M059J (cell line): ENCODE measurements around the gene BEND3.

GRCh38 chr6:105136049-105136385 is 940 bp downstream of the BVES start:
- RAMPAGE, long total RNA: no peak

GRCh38 chr6:105296695-105297537 is 106.0 kb downstream of the PREP start:
- RAMPAGE, long total RNA: no peak

DNA sequence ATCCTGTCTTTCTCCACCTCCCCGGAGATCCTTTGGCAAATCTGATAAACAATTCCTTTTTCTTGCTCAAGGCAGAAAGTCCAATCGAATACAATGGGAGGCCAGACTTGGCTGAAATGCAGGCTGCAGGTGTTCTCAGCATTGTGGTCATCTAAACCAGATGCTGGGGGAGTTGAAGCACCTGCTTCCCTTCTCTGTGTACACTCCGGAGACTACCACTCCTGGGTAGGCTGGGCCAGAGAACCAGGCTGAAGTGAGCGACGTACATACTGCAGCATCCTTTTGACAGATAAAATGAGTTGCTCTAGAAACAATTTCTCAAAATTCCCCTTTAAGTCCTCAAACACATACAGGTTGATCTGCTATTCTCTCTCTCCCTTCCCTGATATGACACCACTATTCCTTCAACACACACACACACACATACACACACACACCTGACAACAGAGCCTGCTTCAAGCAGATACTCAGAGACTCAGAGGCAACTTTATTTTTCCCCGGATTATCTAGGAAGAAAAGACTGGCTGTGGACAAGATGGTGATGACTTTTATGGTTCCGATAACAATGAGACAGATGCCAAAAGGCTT is 82.7 kb upstream of the PREP start:
- RAMPAGE, long total RNA: no peak

- RAMPAGE, long total RNA: no peak
These were observed 143.3 kb upstream of the PREP start for GRCh38 chr6:105546171-105546681.

DNA sequence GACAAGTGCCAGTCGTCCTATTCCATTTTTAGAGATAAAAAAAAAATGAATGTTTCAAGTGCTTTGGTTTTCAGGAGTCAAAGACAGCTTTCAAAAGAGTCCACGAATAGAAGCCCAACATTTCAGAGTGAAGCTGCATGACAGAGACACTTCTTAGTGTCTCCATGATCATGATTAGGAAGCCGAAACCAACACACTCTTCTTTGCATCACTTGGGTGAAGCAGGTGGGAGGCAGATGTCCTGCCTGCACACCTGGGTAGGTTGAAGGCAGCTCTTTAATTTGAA is 328.4 kb upstream of the PRDM1 start:
- RAMPAGE, long total RNA: no peak

DNA sequence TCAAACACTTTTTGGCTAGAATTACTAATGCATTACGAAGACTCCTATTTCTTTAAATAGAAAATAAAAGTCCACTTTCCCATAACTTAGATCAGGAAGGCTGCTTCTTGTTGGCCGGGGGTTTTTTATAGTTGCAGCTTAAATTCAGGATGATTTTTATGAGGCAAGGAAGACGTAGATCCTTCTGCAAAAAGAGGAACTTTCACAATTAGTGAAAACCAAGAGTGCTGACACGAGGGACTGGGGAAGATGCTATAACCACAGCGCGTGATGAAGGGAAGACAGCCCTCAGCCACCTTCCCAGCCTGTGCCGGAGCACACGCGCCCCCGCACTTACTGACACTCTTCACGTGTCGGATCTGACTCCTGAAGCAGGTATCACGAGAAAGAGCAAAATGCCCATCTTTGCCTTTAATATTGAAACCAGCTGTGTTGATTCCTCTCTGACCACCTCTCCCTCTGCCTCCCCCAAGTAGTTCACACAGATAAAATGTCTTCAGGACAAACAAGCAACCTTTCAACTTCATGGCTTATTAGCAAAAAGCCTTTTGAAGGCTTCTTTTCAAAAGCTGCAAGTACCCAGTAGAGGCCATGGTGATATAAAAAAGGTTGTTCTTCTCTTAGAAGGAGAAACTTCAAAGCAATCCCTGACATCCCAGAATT is 205.9 kb upstream of the PRDM1 start:
- RAMPAGE, long total RNA: no peak

GRCh38 chr6:105884153-105884558 is 202.0 kb upstream of the PRDM1 start:
- RAMPAGE, long total RNA: no peak

- RAMPAGE, long total RNA: no peak
These were observed 15.9 kb downstream of the PRDM1 start for GRCh38 chr6:106102043-106102470.

GRCh38 chr6:106114472-106115180 is 28.5 kb downstream of the PRDM1 start:
- RAMPAGE, long total RNA: no peak

DNA sequence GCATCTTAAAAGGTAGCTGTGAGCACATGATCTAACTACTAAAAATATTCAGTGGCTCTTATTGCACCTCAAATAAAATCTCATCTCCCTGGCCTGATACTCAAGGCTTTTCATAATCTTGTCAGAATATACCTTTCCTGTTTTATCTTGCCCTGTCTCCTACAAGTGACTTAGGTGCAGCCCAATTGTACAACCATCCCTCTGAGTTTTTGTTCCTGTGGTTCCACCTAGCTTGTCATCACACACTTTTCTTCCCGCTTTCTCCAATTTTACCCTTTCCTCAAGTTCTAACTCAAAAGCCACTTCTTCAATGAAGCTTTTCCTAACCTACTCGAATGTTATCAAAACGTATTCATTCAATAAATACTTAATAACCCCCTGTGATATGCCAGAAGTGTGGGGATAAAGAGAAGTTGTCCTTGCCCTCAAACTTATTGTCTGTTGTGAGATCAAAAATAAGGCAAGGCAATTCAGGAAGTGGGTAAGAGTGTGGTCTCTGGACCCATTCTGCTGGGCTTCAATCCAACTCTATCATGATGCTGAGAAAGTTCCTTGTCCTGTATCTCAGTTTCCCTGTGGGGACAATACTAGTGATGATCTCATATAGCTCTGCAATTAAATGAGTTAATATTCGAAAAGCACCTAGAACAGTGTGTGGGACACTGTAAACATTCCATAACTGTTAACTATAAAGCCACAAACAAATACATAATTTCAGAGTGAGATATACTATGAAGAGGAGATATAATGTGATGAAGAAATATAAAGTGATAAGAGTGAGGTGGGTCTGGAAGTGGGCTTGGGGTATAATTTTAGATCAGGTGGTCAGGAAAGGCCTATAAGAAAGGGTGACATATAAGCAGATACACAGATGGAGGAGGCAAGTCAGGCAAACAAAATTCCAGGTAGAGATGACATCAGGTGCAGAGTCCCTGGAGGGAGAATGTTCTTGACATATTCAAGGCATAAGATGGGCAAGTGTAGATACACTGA is 92.8 kb downstream of the PRDM1 start:
- RAMPAGE, long total RNA: no peak

DNA sequence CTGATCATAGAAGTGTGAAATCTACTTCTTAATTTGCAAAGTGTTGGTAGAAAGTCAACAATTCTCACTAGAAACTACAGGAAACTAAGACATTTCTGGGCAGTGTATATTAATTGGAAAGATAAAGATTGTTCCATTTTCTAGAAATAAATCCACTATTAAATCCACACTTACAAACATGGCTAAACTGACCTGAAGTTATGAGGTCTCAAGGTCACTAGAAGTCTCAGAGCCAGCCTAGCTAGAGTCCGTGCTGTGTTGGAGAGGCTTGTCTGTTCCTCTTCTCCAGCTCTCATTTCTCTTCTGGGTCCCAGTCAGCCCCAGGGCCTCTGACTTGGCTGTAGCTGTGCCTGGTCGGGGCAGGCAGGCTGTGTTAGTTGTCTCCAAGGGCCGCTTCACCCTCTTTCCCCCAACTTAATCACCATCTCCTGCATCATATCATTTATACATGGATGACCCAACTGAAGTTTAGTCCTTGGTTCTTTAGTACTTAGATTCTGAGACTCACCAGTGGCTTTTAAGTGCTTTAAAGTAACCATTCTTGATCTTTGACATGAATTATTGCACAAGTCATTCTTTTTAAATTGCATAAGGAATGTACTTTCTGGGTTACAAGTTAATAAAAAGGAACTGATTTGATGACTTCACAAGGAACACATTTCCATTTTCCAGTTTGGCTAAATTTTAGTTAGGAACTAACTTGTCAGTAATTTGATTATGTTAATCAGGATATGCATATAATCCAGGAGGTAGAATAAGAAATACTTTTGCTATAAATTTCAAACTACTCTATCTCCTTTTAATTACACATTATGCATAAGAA is 127.4 kb downstream of the RTN4IP1 start:
- RAMPAGE, long total RNA: no peak

DNA sequence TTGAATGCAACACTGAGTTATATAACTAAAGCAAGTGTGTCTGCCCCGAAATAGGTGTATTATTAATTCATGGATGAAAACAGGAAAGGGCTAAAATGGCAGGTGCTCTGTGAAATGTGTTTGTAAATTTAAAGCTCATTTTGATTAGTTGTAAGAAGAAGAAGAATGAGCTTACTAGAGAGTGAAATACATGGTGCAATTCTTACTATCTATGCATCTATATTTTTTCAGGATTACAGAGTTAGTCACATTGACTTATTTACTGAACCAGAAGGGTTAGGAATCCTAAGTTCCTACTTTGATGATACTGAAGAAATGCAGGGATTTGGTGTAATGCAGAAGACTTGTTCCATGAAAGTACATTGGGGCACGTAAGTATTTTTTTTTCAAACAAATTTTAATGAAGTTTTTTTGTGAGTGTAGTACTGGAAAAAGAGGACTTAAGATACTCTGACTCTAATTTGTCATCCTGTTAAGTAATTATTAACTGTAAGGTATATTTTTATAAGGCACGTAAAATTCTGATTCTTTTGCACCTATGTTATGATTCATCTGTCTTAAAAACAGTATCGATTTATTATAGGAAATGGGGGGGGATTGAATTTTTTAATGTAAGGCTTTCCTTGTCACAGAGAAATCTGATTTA is 99.2 kb downstream of the RTN4IP1 start:
- RAMPAGE, long total RNA: no peak

GRCh38 chr6:106546765-106547222 is 82.5 kb downstream of the RTN4IP1 start:
- RAMPAGE, long total RNA: no peak

DNA sequence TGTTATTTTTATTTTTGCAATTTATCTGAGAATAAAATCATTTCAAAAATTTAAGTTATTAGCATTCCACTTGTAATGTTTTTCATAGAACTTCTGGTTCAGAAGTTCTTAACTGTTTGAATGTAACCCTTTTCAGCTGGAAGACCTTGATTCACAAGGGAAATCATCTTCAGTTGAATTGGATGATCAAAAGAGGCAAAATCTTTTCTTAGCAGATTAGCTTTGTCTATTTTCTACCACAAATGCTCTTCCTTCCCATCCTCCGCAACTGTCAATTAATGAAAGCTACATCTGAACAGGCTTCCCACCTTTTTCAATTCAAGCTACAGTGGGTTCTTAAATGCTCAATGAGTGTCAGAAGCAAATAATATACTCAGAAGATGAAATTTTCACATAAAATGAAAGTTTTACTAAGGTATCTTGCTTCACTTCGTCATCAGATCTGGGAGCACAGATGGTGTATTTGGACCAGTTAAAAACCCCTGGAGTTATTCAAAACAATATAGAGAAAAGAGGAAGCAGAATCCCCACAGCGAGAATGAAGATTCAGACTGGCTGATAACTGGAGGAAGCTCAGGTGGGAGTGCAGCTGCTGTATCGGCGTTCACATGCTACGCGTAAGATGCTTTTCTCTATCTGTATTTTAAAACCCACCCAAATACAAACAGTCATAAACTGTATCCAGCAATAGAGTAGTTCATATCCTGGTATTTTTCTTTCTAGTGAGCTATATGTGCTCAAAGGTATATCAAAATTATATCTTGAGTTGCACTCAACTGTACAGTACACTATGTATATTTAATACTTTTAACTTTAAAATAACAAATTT is 19.4 kb downstream of the QRSL1 start:
- RAMPAGE, long total RNA: no peak

- RAMPAGE, long total RNA: no peak
These were observed 120.2 kb downstream of the QRSL1 start for GRCh38 chr6:106749532-106749939.

DNA sequence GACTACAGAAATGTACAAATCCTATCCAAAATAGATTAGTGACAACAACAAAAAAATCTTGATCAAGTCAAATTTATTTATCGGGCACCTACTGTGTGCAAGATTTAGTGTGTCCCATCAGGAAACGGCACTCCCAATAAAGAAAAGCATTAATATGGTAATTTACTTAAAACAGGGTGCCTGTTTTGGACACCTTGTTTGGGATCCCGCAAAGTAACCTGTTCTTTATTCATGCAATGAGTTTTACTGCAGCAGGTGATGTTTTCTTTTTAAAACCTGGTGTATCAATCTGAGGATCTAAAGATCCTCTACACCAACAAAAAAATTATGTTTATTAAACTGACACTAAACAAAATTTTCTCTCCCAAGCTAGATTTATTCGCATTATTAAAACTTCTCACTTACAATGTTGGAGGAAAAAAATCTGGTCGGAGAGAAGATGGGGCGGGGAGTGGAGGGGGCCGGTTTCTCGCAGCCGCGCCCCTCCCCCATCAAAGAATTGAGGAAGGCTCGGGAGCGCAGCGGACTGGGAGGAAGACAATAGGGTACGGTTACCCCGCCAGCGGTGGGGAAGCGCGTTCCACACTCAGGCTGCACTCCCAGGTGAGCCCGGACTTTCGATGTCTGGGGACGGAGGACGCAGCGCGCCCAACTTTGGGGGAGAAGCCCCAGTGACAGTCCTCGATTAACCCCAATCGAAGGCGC is 1.5 kb downstream of the CD24 start:
- RAMPAGE, long total RNA: no peak

DNA sequence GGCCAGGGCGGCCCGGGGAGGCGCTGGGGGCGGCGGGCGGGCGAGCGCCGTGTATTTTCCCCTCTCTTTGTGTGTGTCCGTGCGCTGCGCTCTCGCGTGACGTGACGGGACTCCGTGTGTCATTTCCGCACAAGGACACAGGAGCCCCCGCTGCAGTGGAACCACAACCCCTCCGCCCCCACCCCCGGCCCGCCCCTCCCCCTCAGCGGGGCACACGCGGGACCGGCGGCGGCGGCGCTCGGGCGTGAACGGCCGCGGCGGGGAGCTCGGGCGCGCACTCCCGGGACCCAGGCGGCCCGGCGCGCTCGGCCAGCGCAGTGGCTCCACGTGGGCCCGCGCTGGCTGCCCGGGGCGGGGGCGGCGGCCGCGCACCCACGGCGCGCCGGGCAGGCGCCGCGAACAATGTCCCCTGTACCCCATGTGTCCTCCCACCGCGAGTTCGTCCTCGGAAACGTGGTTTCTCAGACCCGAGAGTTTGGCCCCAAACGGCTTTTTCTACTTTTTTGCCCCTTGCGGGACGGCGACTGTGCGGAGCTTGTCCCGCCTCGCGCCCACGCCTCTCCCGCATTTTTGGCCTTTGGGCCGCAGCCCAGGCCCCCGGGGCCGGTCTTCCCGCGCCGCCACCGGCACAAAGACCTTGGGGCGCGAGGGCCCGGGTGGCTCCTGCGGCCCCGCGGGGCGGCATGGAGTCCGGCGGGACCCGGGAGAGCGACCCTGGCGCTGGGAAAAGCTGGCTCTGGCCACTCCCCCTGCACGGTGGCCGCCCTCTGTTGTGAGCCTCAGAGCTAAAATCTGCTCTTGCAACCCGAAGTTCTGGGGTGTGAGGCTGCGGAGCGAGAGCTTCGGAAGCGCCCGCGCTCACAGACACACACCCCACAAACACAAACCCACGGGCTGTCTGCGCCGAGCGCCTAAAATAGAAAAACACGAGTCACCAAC is at the start of gene BEND3:
TSS of gene BEND3 (minus strand) at position 319 of the 939 bp plus-strand sequence.
- RAMPAGE, long total RNA: no peak

DNA sequence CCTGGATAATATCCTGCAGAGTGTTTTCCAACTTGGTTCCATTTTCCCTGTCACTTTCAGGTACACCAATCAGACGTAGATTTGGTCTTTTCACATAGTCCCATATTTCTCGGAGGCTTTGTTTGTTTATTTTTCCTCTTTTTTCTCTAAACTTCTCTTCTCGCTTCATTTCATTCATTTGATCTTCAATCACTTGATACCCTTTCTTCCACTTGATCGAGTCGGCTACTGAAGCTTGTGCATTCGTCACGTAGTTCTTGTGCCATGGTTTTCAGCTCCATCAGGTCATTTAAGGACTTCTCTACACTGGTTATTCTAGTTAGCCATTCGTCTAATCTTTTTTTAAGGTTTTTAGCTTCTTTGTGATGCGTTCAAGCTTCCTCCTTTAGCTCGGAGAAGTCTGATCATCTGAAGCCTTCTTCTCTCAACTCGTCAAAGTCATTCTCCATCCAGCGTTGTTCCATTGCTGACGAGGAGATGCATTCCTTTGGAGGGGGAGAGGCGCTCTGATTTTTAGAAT is 53.8 kb upstream of the BEND3 start:
- RAMPAGE, long total RNA: no peak

DNA sequence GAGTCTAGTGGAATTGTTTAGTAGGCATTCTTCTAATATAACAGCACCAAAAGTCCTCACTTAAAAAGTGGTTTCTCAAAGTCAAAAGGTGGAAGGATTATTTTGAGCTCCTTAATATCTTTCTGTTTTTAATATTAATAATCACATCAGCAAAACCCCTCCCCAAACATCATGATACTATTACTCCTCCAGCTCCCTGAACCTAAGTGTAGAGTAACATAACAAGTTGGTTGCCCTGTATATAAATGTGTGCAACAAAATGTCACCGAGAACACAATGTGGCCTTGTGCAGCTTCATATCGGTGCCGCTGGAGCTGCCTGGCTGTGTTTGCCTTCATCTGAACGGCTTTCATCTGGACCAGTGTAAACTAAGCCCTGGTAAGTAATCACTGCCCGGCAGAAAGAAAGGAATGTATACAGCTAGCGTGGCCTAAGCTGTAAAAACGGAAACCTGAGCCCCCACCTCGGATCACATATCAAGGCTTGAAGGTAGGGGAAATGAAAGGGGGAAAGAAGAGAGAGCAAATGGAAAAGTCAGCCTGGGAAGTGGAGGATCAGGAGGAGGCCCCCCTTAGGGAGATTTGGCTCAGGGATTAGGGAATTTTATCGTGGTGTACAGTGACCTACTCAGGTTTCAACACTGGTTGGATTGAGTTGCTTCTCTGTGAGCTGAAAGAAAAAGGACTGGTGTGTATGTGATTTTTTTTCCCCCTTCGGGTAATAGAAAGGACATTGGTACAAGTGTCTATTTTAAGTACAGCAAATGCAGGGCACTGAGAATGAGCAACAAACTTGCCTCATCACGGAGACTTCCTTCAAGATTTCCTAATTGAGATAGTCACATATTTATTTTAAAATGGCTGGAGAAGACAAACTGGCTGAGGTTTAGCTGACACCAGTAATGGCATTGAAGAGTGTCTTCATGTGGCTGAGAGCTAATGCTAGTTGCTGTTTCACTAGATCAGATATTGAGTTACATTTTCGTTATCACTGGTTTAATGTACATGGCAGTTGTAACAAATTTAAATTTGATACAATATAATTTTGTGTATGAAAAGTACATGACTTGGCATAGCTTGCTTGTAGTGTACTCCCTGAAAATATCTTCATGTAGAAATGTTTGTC is 3.4 kb downstream of the SOBP start:
- RAMPAGE, long total RNA: no peak

DNA sequence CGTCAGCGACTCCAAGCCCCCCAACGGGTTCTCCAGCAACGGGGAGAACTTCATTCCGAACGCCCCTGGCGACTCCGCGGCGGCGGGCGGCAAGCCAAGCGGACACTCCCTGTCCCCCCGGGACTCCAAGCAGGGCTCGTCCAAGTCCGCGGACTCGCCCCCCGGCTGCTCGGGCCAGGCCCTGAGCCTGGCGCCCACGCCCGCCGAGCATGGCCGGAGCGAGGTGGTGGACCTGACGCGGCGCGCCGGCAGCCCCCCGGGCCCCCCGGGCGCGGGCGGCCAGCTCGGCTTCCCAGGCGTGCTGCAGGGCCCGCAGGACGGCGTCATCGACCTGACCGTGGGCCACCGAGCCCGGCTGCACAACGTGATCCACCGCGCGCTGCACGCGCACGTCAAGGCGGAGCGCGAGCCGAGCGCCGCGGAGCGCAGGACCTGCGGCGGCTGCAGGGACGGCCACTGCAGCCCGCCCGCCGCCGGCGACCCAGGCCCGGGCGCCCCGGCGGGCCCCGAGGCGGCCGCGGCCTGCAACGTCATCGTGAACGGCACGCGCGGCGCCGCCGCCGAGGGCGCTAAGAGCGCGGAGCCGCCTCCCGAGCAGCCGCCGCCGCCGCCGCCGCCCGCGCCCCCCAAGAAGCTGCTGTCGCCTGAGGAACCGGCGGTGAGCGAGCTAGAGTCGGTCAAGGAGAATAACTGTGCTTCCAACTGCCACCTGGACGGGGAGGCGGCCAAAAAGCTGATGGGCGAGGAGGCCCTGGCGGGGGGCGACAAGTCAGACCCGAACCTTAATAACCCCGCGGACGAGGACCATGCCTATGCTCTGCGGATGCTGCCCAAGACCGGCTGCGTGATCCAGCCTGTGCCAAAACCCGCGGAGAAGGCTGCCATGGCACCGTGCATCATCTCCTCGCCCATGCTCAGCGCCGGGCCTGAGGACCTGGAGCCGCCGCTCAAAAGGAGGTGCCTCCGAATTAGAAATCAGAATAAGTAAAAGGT is 144.9 kb downstream of the SOBP start:
- RAMPAGE, long total RNA: no peak